Epithelial cell of alveolus of lung (primary cell): ENCODE measurements around a stretch of chr9.

- RAMPAGE, long total RNA: no peak
- RRBS: no CpG with 5 or more reads among the region's 16 CpGs
Observed at GRCh38 chr9:134130922-134131610, 4.8 kb upstream of the WDR5 start.

- RAMPAGE, long total RNA: no peak
- RRBS: no CpG with 5 or more reads among the region's 15 CpGs
Observed at GRCh38 chr9:134165495-134165963, 29.6 kb downstream of the WDR5 start.

- RAMPAGE, long total RNA: no peak
- RRBS: 90% methylated on average over 1 of the region's 14 CpGs
Observed at GRCh38 chr9:134232863-134233351, 93.3 kb upstream of the RXRA start.

GRCh38 chr9:134324301-134325058, 1.8 kb upstream of the RXRA start:
- RAMPAGE, long total RNA: no peak
- RRBS: 33% methylated on average over 2 of the region's 16 CpGs

- RAMPAGE, long total RNA: no peak
- RRBS: 2% methylated on average over 20 of the region's 62 CpGs
Observed at GRCh38 chr9:134325059-134325793, 1.0 kb upstream of the RXRA start.

DNA sequence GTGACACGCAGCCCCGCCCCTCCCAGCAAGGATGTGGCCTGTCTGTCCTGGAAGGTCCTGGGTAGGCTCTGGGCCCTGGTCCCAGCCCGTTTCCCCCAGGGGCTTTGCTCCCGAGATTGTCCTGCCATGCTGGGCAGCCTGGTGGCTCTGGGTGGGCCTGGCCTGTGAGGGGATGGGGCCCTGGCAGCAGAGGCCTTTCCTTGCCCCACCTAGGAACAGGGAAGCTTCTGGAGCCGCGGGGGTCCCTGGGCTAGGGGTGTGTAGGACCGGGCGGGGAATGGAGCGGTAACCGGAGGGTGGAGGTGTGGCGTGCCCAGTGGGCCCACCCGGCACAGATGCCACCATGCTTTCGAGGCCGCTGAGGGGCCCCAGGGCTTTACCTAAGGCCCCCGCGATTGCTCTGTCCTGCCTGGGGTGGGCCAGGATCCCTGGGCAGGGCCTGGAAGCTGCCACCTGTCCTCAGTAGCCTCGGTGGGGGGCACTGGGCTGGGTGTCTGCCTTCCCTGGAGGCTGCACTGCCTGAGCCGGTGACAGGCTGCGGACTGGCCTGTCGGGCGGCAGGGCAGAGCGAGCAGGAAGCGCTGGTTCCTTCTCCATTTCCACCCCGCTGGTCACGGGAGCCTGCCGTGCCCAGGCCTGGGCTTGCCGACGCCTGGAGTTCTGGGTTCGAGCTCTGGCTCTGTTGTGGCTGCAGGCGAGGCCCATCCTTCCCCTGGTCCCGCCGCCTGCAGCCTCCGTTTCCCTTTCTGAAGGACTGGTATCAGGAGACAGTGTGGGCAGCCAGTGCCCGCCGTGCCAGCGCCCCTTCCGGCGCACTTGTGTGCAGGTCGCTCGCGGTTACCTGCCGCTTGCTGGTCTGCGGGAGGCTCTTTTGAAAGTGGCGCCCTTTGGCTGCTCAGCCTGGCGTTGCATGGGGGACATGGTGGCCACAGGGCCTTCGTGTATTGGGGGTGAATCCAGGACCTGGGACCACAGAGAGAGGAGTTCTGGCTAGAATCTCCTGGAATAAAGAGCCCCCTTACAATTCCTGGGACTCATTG, 33.8 kb downstream of the RXRA start:
- RAMPAGE, long total RNA: no peak
- RRBS: no CpG with 5 or more reads among the region's 46 CpGs

- RAMPAGE, long total RNA: no peak
- RRBS: no CpG with 5 or more reads among the region's 21 CpGs
Observed at GRCh38 chr9:134373868-134374340, 47.6 kb downstream of the RXRA start.

- RAMPAGE, long total RNA: no peak
- RRBS: 5% methylated on average over 2 of the region's 19 CpGs
Observed at GRCh38 chr9:134374974-134375681, 48.9 kb downstream of the RXRA start.

DNA sequence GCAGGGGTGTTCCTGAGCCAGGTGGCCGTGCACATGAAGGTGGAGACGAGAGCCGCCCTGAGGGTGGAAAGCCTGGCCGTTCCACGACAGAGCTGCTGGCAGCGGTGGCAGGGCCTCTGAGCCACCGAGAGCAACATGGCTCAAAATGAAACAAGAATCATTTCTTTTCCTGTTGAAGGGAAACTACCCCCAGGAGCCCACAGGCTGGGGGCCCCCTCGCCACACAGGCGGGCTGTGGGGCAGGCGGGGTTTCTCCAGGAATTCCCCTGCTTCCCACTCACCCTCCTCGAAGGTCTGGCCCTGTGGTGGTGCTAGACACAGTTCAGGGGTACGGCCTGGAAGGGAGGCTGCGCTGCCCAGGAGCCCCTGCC, 65.0 kb downstream of the RXRA start:
- RAMPAGE, long total RNA: no peak
- RRBS: no CpG with 5 or more reads among the region's 13 CpGs

DNA sequence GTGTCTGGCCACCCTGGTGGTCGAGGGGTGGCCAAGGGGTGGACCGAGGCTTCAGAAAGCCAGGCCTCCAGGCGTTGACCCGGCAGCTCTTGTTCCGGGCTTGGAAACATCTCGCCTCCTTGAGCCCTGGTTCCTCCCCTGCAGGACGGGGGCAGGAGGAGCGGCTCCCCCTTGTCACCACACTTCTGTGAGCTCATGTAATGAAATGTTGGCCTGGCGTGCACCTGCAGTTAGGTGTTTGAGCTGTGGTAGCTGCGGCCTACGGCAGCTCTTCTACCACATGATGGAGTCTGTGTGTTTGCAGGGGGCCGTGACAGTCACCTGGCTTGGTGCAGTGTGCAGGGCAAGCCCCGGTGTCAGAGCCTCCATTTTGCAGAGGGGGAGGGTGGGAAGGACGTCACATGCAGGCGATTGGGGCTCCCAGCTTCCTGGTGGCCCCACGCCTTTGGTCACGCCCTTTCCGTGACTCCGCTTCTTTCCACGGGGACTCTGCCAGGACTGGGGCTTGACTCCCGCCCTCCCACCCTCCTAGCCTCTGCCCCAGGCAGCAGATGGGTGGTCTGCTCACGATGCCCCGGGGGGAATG, 65.6 kb downstream of the RXRA start:
- RAMPAGE, long total RNA: no peak
- RRBS: 49% methylated on average over 1 of the region's 23 CpGs

GRCh38 chr9:134407764-134408786, 81.8 kb downstream of the RXRA start:
- RAMPAGE, long total RNA: no peak
- RRBS: no CpG with 5 or more reads among the region's 32 CpGs

GRCh38 chr9:134408787-134409774, 82.8 kb downstream of the RXRA start:
- RAMPAGE, long total RNA: no peak
- RRBS: 89% methylated on average over 6 of the region's 47 CpGs

GRCh38 chr9:134412821-134413328, 86.6 kb downstream of the RXRA start:
- RAMPAGE, long total RNA: no peak
- RRBS: no CpG with 5 or more reads among the region's 10 CpGs

GRCh38 chr9:134458391-134458851, 132.2 kb downstream of the RXRA start:
- RAMPAGE, long total RNA: no peak
- RRBS: no CpG with 5 or more reads among the region's 10 CpGs

DNA sequence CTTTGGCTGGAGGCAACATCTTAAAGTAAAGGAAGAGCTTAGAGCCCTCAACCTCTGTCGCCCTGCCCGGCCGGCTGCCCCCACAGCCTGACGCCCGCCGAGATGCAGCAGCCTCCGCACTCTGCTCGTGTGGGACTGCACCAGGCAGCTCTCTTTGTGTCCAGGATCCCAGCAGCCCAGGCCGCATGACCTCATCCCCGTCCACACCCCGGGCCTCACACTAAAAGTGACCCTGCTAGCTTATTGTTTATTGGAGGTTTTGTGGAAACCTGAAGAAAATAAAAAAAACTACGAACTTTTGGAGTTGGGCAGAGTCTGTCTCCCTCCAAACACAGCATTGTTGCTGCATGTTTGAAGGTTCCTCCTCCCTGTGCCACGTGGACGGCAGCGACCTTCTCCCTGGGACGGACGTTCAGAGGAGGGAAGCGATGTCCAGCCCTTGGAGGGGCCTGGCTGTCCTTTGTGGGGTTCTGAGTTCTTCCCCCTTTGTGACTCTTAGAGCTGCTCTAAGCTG, 103.6 kb upstream of the COL5A1 start:
- RAMPAGE, long total RNA: no peak
- RRBS: no CpG with 5 or more reads among the region's 18 CpGs

GRCh38 chr9:134602550-134603077, 39.0 kb upstream of the COL5A1 start:
- RAMPAGE, long total RNA: no peak
- RRBS: no CpG with 5 or more reads among the region's 17 CpGs

GRCh38 chr9:134637263-134637863, 4.2 kb upstream of the COL5A1 start:
- RAMPAGE, long total RNA: no peak
- RRBS: no CpG with 5 or more reads among the region's 17 CpGs

DNA sequence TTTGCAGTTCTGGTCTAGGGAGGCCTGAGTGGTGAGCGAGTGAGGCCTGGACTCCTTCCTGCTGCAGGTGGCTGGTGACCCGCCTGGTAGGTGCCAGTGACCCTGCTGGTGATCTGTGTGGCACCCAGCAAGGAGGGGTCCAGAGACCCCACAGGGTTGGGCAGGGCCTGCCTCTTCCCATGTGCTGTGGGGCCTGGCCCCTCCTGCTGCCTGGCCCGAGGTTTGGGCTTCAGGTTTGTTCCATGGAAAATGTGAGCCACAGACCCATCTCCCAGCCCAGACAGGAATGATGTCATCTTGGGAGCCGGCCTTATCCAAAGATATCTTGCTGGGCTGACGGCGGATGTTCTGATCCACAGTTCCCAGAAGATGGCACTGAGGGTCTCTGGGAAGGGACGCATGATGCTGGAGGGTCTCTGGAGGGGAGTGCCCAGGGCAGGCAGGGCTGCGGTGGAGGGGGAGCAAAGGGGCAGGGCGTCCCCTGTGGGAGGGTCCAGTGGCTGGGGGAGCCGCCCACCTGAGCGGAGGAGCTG, 67.9 kb downstream of the COL5A1 start:
- RAMPAGE, long total RNA: no peak
- RRBS: no CpG with 5 or more reads among the region's 11 CpGs

DNA sequence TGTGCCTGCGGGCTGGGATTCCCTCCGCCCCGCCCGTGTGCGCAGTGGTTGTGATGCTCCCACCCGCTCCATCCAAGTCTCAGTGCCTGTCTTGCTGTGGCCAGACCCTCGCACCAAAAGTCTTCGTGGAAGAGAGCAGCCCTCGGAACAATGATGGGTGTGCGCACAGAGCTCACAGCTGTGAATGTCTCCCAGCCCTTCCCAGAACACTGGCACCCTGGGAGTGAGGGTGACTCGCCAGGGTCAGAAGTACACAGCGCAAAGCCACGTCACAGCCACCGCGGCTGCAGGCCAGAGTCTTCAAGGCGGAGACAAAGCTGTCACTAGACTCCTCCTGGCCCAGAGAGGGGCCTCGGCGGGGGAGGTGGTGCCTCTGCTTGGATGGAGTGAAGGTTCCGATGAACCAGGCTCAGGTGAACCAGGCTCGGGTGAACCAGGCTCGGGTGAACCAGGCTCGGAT, 82.9 kb downstream of the COL5A1 start:
- RAMPAGE, long total RNA: no peak
- RRBS: no CpG with 5 or more reads among the region's 22 CpGs

DNA sequence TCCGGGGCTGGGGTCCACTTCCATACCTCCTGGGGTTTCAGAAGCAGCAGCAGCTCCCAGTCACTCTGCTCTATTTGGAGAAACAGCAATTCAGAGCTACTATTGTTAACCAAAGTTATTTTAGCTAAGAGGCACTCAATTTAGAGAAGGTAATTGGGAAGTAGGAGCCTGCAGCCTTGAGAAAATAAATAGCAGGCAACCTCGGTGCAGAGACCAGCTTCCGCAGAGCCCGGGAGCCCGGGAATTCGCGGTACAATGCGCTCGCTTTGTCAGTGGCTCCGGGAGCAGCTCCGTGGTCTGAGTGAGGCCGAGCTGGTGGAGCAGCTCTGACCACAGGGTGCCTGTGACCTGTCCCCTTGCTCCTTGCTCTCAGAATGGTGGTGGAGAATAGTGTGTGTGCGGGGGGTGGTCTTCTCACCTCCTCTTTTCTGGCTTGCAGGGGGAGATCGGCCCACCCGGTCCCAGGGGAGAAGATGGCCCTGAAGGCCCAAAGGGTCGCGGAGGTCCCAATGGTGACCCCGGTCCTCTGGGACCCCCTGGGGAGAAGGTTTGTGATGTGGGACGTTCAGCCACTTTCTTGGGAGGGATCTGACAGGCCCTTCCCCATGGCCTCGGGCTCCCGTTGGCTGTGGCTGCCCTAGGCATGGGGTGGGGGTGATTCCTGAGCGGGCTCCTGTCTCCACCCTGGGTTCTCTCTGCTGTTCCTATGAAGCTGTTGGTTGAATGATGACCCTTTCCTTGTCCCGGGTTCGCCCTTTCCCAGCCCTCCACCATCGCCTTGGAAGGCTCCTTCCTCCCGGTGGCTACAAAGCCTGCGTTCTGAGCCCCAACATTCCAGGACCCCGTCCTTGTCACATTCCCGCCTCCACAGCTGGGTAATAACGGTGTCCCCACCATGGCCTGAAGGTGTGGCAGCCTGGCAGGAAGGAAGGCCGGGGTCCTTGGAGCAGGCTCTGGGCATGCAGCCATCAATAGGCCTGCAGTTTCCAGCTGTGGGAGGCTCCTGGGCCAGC, 95.8 kb upstream of the FCN2 start:
- RAMPAGE, long total RNA: no peak
- RRBS: 59% methylated on average over 8 of the region's 31 CpGs